Foreskin fibroblast (primary cell): ENCODE results near the genes CDO1 and ARL14EPL.

- RRBS: 1% methylated on average over 15 of the region's 67 CpGs
Measured at GRCh38 chr5:115170178-115170991, 677 bp upstream of the TRIM36 start.

DNA sequence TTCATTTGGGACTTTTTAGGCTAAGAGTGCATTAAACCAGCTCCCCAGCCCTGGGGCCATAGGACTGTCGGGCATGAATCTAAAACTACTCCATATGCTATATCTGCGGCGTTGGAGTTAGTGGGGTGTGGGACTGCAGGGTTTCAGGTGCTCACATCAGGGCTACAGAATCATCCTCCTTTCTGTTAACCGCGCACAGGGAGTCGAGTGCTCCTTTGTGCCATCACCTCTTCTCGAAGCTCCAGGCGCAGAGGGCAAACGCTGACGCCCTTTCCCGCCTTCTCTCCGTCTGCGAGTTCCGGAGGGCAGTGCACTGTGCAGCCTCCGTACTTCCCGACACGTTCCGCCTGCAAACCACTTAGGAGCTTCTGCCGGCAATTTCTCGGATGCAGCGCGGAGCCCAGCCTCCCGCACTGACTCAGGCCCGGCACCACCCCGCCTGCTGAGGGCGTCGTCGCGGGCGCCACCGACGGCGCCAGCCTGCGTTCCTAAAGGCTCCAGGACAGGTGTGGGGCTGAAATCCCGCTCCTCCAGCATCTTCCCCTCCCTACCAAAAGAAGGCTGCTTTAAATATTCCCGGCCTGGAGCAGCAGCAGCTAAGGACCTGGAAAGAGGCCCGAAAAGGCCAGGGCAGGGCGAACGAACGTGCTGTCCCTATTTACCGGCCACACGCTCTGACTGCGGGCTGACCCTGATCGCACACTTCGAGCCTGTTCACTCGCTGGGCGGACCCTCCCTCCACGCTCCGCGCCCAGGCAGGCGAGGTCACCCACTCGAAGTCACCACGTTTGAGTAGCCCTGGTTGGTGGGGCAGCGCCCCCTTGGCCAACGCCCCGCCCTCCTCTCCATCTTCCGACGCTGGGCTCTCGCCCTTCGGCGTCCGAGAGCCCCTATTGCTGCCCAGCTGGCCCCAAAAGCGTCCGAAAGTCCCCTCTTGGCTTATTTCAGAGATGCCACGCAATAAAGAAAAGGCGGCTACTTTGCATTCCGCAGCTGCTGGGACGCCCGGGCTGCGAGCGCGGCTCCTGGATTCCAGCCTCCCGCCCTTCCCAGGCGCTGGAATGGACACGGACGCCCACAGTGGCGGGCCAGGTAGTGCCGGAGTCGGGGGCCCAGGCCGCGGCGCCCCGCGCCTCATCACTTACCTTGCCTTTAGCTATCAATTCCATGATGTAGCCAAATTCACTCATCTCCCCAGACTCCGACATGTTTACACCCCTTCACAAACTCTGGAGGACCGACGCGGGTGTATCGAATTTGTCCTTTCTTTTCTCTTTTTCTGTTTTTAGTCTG is 9.6 kb upstream of the TRIM36 start:
- RRBS: 17% methylated on average over 23 of the region's 89 CpGs

GRCh38 chr5:115193718-115194072 is 24.0 kb upstream of the TRIM36 start:
- RRBS: no CpG with 5 or more reads among the region's 4 CpGs

- RRBS: no CpG with 5 or more reads among the region's 5 CpGs
Measured at GRCh38 chr5:115208483-115209663, 39.2 kb upstream of the TRIM36 start.

- RRBS: no CpG with 5 or more reads among the region's 2 CpGs
Measured at GRCh38 chr5:115620362-115620932, 5.4 kb downstream of the TMED7 start.

GRCh38 chr5:115626459-115626814 is 601 bp upstream of the TMED7 start:
- RRBS: no CpG with 5 or more reads among the region's 8 CpGs

DNA sequence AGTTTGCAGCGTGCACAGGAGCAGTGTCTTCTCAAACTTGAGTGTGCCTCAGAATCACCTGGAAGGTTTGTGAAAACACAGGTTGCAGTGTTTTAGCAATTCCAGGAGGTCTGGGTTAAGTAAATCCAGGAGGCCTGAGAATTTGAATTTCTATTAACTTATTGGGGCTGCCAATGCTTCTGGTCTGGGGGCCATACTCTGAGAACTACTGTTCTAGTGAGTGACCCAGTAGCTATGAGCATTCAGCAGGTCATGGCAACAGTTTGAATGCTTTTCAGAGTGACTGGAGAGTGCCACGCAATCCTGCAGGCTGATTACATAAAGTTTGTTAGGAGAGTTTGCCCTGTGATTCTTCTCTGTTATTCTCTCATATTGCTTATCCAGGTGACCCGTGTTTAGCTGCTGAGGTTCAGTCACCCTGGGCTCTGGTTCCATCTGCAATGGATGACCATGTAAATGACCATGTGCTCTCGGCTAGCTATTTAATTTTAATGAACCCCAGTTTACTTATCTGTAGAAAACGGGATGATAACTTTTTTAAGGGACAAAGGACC is 22.2 kb upstream of the TMED7 start:
- RRBS: no CpG with 5 or more reads among the region's 5 CpGs

DNA sequence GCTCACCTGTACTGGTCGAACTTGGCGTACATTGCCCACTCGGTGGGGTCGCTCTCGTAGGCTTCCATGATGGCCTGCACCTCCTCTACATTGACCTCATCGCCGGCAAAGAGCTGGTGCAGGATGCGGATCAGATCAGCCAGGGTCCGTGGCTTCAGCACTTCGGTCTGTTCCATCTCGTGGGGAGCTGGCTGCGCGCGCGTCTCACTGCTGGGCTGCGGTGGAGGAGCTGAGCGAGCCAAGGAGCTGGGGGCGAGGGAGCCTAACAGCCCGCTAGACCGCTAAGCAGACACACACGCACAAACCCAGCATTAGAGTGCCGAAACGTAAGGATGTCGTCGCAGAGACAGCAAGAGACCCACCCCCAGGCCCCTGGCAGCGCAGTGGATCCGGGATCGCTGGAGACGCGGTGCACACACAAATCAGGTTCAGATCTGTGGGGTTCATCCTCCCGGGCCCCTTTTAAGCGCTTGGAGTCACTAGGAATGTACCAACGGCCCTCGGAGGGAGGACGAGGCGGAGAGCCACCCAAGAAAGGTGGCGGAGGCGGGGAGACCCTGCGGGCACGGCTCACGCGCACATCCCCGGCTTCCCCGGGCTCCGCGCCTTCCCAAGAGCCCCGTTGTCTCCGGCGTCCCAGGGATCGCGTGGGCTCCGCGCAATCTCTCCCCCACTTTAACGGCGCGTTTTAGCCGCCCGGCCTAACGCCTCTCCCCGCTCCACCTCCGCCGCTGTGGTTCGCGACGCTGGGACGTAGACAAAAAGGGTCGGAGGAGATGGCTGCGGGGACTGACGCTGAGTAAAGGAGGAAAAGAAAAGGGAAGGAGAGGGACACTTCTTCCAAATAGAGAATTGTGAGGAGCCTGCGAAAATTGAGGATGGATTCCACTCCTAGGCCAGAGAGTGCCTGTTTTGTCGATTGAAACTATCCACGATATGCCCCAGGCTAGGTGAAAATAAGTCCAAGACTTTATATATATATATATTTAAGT is at the start of gene CDO1:
TSS of gene CDO1 (minus strand) at position 438 of the 992 bp plus-strand sequence.
- RRBS: 2% methylated on average over 19 of the region's 72 CpGs

GRCh38 chr5:115977811-115978457 is 15.7 kb downstream of the LVRN start:
- RRBS: no CpG with 5 or more reads among the region's 3 CpGs

- RRBS: no CpG with 5 or more reads among the region's 7 CpGs
Measured at GRCh38 chr5:116032273-116032666, at the start of gene ARL14EPL. ARL14EPL (plus strand) TSS chr5:116032472.

DNA sequence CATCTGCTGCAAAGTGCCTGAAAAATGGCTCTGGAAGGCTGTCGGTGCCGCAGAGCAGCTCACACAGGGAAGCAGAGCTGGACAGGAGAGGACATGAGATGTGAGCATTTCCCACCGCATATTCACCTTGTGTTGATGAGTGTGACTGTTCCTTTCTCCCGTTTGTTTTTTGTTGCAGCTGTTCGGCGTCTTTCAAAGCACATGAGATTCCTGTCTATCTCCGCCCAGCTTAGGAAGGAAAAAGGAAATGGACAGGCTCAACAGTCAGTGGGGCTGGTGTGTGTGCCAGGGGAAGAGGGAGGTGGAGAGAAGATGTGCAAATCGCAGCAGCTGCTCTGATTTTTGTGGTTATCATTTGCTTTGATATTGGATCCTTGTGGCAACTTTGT is 165.0 kb upstream of the SEMA6A start:
- RRBS: no CpG with 5 or more reads among the region's 8 CpGs

DNA sequence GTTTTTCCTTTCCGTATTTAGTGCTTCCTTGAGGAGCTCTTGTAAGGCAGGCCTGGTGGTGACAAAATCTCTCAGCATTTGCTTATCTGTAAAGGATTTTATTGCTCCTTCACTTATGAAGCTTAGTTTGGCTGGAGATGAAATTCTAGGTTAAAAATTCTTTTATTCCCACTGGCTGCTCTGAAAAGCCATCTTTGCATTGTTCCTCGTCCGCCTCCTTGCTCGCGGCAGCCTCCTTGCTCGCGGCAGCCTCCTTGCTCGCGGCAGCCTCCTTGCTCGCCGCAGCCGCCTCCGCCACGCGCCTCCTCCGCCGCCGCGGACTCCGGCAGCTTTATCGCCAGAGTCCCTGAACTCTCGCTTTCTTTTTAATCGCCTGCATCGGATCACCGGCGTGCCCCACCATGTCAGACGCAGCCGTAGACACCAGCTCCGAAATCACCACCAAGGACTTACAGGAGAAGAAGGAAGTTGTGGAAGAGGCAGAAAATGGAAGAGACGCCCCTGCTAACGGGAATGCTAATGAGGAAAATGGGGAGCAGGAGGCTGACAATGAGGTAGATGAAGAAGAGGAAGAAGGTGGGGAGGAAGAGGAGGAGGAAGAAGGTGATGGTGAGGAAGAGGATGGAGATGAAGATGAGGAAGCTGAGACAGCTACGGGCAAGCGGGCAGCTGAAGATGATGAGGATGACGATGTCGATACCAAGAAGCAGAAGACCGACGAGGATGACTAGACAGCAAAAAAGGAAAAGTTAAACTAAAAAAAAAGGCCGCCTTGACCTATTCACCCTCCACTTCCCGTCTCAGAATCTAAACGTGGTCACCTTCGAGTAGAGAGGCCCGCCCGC is 14.7 kb downstream of the DTWD2 start:
- RRBS: no CpG with 5 or more reads among the region's 43 CpGs

- RRBS: no CpG with 5 or more reads among the region's 9 CpGs
Measured at GRCh38 chr5:119273335-119274052, 82.3 kb upstream of the TNFAIP8 start.

GRCh38 chr5:119315501-119316212 is 40.2 kb upstream of the TNFAIP8 start:
- RRBS: no CpG with 5 or more reads among the region's 2 CpGs

DNA sequence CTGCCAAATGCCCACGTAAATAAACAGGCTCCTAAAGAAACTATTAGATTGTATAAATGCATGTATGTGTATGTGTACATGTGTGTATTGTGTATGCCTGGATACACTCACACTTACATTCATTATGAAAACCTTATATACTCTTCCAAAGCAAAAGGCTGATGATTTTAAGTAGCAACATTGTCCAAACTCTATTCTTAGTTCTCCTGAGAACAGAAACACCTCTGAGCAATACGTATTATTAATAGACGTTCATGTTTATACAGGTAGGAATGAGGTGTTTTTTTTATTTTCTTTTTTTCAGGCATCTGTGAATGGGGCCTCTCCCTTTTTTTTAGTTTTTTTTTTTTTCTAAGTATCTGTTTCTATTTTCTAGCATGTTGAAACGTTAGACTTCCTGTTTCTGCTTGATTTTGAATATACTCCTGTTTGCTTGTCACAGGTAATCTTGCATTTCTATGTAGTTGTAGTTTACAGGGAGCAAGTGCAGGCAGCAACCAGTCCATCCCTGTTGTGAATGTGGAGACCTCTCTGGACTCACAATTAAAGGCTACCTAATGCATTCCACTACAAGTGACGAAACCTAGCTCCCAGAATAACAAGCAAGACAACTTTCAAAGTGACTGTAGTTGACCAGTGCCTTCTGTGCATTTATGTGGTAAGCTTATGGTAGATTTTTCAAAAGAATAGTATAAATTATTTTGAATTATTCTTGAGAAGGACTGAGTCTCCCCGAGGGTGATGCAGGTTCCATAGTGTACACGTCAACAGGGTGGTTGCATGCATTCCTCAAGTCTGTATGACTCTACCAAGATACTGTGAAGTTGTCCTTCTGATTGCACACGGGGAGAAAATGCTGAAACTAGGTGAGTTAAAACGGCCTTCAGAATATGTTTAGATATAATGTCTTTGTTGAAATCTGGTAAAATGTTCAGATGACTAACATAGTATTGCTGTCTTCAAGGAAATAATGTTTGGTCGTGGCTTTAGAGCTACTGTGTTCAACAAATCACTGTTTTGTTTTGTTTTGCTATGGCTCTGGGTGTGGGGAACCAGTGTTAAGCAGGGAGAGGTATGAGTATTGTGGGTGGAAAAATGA is 22.7 kb upstream of the TNFAIP8 start:
- RRBS: no CpG with 5 or more reads among the region's 10 CpGs

DNA sequence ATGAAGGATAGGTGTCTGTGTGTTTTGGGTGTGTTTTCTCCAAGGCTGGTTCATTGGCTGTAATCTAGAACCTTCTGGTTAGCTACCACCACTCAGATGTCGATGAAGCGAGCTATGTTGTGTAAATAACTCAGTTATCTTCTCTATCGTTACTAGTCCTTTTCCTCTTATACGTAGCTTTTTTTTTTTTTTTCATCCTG is 2.0 kb downstream of the TNFAIP8 start:
- RRBS: no CpG with 5 or more reads among the region's 4 CpGs

DNA sequence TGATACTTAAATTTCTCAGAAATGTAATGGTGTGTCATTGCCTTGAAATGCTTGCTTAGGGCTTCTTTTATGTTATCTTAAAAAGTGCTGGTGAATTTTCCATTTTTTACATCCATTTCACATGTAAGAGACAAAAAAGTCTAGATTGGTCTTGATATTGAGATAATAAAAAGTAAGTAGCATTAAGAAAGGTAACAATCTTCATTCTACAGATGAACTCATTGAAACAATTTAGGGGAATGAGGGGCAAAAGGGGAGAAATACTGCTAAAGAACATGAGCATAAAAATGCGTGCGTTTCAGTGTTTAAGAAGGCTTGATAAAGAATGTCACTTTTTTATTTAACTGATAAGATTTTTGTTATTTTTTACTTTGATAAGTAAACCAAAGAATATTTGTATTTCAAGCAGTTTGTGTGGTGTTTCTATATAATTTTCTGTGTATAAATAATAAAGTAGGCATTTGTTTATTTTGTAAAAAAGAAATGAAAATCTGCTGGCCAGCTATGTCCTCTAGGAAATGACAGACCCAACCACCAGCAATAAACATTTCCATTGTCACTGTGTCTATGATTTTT is 38.3 kb downstream of the TNFAIP8 start:
- RRBS: no CpG with 5 or more reads among the region's 2 CpGs

DNA sequence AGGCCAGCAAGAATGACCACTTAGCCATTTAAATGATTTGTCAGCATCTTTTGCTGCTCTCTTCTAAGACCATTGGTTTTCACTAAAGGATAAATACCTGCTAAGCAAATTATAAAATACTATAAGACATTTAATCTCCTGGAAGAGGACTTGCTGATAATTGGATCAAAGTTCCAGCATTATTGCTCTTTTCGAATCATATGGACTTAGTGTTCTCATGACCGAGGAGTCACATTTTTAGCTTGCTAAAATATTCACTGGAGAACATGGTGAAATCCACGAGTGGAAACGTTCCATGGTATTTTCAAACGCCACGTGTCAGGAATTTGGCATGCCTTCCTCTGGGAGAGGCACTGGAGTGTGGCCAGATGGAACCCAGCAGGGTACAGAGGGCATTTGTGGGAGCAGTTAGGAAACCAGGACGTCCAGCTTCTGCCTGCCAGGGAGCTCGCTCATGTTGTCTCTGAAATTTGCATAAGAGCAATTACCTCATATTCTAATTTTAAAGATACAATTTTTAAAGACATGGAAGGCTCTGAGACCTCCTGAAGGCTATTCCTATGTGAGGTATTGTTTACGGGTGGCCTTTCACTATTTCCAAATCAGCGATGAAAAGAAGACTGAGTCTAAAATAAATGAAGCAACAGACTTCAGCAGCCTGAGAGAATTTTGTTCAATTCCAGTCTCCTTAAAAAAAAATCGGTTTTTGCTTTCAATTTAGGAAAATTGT is 43.2 kb downstream of the TNFAIP8 start:
- RRBS: no CpG with 5 or more reads among the region's 11 CpGs

GRCh38 chr5:119428395-119428594 is 24.0 kb upstream of the HSD17B4 start:
- RRBS: no CpG with 5 or more reads among the region's 1 CpG

GRCh38 chr5:119511328-119511877 is 59.1 kb downstream of the HSD17B4 start:
- RRBS: no CpG with 5 or more reads among the region's 3 CpGs